Monocyte (primary cell): ENCODE results near the genes TSSC4, CARS1 and OR52R1.

GRCh38 chr11:2166512-2167059, 5.0 kb downstream of the TH start:
- PRO-cap, 2 experiments = no peak in any of the 2 experiments

- PRO-cap, 2 experiments = no peak in any of the 2 experiments
These were observed 1.9 kb downstream of the TSPAN32 start for GRCh38 chr11:2303649-2304189.

DNA sequence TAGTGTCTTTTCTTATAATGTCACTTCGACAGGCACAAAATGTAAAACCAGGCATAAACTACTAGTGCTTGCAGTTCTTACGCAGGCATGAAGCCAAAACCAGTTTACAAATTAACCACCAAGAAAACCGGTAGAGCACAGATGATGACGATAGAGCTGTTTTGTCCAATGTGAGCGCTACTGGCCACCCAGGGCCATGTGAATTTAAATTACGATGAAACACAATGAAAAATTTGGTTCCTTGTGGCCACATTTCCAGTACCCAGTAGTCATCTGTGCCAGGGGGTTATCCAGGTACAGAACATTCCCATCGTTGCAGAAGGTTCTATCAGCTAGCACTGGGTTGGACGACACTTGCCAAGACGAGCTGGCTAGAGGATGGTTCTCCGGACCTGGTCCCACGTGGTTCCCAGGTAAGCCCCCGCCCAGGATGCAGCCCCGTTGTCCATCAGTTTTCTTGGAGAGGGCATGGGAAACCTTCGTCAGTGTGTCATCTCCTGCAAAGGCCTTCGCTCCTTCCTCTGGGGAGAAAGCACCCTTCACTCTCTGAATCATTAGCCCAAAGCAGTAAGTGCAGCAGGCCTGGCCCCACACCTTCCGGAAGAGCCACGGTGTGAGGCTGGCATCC, 1.1 kb upstream of the CD81 start:
- PRO-cap, 2 experiments = no peak in any of the 2 experiments

DNA sequence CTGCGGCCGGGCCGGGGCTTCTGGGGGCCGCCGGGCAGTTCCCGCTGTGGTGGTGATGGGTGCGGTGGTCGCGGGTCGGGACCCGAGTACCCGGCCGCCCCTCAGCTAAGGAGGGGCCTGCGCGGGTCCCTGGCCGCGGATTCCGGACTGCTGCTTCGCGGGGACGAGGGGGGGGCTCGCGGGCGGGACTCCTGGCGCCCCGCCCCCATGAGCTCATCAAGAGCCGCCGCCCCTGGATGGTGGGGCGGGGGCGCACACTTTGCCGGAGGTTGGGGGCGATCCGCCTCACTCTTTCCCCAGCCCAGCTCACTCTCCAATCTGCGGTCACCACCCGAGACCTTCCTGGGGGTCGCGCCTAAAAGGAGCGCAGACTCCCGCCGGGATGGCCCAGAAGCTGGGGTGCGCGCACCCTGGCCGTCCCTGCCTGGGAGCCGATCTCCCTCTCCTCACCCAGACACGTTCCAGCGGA, 773 bp downstream of the CD81 start:
- PRO-cap, 2 experiments = peak in 1 of 2 experiments; most common plus-strand start position 257 of the sequence (in 1); most common minus-strand start position 149 of the sequence (in 1)

DNA sequence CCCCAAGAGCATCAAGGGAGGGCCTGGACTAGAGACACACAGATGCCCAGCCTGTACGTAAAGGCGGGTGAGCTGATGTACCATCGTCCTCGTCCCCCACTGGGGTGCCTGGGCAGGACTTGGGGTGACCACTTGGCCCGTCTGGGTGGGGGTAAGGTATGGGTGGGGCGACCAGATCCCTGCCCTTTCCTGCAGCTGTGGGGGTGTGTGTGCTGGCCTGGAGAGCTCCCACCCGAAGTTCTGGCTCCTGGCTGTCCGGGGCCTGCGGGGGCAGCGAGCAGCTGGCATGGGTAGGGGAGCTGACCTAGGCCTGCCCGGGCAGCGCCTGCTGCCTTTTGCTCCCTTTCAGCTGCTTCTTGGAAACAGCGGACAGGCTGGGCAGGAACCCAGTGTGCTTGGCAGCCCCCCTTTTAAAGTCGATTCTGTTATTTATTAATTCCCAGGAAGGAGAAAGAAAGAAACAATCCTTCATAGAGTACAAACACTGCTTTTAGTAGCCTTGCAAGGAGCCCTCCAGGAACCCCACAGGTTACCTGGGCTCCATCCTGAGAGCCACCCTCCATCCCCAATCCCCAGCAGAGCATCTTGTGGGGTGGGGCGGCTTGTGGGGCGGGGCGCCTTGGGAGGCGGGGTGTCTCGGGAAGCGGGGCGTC, 6.7 kb downstream of the CD81 start:
- PRO-cap, 2 experiments = no peak in any of the 2 experiments

GRCh38 chr11:2399996-2400883, at the start of gene TSSC4:
TSSC4 (plus strand) TSS chr11:2400750.
- PRO-cap, 2 experiments = peak in 2 of 2 experiments; most common plus-strand start chr11:2400807 (in 2); most common minus-strand start chr11:2400282 (in 2)

- PRO-cap, 2 experiments = peak in 2 of 2 experiments; most common minus-strand start chr11:2527139 (in 2)
These were observed 82.1 kb downstream of the KCNQ1 start for GRCh38 chr11:2526865-2527326.

GRCh38 chr11:2649038-2649559, 204.3 kb downstream of the KCNQ1 start:
- PRO-cap, 2 experiments = no peak in any of the 2 experiments

DNA sequence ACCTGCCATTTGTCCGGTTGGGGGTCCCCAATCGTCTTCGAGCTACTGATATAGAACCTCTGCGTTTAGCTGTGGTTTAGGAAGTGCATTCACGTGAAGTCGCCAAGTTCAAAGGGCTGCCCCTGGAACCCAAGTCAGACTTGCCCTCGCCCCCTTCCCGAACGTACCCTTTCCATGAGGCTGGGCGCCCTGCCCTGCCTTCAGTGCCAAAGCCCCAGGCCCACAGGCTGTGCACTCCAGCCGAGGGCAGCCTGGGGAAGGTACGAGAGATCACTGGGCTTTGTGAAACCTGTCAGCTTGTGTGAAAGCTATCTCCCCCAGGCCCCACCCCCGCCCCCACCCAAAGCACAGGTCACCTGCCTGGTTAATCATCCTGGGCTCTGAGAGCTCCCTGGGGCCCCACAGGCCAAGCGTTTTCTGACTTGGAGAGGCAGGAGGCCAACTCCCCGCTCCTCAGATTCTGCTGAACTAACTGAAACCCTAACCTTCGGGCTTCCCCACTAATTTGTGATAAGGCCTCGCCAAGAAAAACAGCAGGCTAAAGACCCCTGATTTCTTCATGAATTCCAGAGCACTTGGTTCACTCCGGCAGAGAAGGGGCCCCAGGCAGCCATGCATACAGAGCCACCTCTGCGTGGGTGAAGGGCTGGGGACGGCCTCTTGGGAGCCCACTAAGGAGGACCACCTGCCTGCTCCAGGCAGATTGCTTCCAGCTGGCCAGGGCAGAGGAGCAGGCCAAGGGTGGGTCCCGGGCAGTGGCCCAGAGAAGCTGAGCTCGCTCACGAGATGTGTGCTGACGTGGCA, 159.9 kb downstream of the CDKN1C start:
- PRO-cap, 2 experiments = no peak in any of the 2 experiments

DNA sequence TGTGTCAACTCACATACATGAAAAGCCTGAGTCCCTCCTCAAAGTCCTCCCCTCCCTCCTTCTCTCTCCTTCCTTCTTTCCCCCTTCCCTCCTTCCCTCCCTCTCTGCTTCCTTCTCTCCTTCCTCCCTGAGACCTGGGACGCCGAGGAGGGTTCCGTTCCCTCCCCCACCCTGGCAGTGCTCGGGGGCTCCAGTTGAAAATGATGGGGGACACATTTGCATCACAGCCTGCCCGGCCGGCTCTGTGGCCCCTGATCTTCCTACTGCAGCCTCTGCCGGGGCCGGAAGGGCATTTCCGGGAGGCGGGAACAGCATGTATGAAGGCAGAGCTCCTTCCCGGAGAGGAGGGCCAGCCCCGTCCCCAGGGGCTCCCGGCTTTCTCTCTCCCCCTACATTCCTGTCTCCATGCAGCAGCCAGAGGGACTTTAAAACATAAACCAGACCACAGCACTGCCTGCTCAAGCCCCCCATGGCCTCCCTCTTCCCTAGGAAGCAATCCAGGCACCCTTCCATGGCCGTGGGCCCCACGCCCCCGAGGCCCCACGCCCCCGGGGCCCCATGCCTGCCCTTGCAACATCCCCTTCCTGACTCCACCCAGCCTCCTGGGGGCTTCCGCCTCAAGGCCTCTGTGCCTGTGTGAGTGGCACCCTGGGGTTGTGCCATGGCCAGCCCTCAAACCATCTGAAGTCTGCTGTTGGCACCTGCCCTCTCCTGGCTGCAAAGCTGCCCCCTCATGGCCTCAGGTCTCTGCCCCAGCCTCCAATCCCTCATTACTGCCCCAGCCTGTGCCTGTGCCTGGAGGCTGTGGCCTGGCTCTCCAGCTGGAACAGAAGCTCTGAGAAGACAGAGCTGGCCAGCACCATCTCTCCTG, 73.1 kb downstream of the CDKN1C start:
- PRO-cap, 2 experiments = no peak in any of the 2 experiments

GRCh38 chr11:2825226-2825946, 60.2 kb downstream of the CDKN1C start:
- PRO-cap, 2 experiments = no peak in any of the 2 experiments

DNA sequence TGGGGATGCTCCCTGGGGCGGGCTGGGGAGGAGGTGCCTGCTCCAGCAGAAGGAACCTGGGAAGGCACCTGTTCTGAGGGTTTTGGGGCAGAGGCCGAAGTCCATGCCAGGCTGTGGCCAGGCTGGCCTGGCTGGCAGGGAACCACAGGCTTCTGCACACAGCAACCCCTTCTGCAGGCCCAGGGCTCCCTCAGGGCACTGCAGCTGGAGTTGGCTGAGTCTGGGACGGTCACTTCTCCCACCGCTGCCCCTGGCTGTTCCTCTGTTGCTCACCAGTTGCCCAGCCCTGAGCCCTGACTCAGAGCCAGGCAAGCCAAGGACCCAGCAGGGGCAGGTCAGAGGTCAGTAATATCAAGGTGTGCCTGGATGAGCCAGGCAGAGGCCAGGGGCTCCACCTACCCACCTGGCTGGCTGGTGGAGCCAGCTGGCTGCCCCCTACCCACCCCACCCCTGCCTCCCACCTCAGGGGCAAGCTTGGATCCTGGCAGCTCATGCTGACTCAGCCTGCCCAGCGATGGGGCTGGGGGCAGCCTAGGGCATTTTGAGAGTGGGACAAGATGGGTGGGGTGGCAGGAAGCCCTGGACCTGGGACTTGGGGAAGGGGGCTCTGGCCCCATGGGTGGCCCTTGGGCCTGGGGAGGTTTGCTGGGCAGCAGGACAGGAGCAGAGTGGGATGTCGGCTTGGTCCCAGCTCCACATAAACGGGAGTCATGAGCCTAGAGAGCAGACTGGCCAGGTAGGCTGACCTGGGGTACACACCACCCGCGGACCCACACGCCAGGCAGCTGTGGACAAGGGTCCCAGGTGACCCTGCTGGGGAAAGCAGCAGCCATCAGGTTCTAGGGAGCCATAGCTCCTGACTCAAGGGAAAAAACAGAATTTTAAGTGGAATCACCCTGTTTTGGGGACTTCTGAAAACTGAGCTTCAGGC, 12.1 kb upstream of the PHLDA2 start:
- PRO-cap, 2 experiments = no peak in any of the 2 experiments

DNA sequence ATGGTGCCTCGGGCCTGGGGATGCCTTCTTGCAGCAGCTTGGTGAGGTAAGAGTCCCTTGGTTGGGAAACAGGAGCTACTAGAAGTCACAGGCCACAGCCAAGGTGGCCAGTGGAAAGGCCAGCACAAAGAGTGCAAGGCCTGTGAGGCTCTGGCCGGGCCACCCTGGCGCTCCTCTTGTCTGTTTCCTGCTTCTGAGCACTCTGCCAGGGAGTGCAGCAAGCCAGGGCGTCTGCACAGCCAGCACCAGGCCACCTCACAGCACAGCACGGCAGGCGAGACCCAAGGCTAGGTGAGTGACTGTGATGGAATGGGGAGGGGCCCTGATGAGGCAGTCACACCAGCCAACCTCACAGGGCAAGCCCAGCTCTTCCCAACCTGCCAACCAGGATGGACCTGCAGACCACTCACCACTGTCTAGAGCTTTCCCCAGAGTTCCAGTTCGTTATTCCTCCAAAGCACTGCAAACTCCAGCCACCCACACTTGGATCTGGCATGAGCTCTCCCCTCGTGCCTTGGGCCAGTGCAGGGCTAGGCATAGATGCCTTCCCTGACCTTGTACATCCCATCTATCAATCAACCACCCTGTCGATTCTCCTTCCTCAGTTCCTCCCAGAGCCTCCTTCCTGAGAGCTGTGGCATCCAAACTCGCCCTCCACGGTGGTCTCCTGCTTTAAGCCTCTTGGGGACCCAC, 11.8 kb upstream of the NAP1L4 start:
- PRO-cap, 2 experiments = no peak in any of the 2 experiments

DNA sequence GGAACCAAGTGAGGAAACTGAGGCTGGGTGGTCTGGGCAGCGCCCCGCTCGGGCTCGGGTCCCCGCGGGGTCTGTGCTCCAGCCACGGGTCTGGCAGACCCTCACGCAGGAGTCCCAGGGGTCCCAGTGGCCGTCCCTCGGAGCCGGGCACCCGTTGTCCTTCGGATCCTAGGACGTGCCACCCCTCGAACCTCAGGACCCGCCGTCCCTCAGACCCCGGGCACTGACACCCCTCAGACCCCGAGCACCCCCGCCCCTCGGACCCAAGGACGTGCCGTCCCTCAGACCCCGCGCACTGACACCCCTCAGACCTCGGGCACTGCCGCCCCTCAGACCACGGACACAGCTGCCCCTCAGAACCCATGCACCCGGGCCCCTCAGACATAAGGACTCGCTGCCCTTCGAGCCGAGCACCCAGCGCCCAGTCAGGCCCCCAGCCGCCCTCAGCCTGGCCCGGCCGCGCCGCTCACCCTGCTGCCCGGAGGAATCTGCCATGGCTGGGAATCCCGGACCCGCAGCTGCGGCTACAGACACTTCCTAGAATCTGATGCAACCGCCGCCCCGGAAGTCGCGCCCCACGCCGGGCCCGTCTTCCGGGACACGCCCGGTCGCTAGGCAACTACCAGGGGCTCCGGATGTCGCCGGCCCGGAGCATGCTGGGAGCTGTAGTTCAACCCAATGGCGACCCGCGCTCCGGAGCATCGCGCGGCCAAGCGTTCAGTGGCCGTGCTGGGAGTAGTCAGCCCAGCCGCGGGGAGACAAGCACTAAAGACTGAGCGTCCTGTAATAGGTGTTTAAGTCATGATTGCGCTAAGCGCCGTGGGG, at the start of gene CARS1:
TSS of gene CARS1 (minus strand) at position 551 of the 825 bp plus-strand sequence.
- PRO-cap, 2 experiments = peak in 2 of 2 experiments; most common minus-strand start position 490 of the sequence (in 2)

DNA sequence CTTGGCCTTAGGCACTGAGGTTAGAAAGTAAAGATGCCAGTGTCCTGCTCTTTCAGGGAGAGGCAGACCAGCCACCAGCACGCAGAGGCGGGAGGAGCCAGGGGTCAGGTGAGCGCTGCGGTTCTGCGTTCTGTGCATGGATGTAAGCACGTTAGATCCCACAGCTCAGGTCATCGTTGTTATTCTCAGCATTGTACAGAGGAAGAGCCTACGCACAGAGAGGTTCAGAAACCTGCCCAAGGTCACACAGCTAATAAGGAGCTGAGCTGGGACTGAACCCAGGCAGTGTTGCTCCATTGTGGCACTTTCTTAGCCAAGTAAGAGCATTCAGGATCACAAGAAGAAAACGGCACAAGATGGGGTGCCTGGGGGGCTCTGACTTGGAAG, 41.2 kb downstream of the OSBPL5 start:
- PRO-cap, 2 experiments = no peak in any of the 2 experiments

DNA sequence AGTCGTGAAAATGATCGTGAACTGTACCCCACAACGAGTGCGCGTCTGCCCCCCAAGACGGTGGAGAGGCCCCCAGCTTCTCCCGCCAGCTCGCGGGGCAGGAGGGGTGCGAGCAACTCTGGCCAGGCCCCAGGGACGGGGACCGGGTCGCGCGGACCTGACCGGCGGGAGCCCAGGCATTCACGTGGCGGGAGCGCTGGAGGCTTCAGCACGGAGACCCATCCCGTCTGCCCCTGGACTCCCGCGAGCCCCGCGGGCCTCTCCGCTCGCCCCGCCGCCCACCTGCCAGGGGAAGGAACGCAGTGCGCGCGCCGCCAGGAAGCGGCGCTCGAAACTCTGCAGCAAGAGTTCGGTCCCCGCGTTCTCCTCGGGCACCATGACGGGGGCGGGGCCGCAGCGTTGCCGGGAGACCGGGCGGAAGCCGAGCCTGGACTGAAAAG, 43.2 kb upstream of the ZNF195 start:
- PRO-cap, 2 experiments = no peak in any of the 2 experiments

- PRO-cap, 2 experiments = no peak in any of the 2 experiments
These were observed 39.3 kb upstream of the RRM1 start for GRCh38 chr11:4055334-4055673.

DNA sequence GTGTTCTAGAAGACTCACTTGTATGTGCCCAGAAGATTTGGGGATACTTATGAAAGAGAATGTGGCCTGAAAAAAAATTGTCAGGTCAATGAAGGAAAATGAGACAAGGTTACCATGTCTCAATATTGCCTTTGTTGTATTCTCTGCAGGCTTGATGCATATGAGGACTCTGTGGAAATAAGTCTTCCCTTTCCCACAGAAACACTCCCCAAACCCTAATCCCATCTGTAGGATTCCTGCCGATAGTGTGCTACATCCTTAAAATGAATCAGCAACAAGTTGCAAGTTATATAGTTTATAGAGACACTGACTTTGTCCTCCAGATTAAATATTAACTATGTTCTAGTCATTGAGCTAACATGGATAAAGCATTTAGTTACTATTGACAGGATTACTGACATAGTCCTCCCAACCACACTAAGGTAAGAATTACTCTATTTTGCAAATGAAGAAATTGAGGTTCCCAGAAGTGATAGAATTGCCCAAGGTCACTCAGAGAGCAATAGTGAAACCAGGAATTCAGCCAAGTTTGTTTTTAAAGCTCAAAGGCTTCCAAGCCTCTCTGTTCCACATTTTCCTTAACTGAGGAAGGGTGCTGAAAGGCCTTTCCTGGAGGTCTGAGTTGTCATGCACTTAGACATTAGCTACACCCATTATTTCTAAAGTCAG, 1.9 kb downstream of the OR52M1 start:
- PRO-cap, 2 experiments = no peak in any of the 2 experiments

DNA sequence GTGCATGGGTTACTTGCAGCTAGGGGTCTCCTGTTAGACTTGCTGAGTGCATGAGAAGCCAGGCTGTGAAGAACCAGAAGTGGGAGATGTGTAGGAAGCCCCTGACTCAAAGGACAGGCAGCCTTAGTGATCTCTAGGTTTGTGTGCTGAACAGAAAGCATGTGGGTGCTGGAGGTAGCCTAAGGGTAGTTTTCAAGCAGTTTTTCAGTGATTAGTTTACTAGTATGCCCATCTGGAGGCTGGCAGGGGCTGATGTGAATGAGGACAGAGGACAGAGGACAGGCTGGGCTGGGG, 226 bp downstream of the OR51E1 start:
- PRO-cap, 2 experiments = no peak in any of the 2 experiments

GRCh38 chr11:4804197-4804813, at the start of gene OR52R1:
OR52R1 (minus strand) TSS chr11:4804380.
- PRO-cap, 2 experiments = no peak in any of the 2 experiments